Lung (tissue), 4 donors: Measurements from ENCODE around the gene INAFM2.

DNA sequence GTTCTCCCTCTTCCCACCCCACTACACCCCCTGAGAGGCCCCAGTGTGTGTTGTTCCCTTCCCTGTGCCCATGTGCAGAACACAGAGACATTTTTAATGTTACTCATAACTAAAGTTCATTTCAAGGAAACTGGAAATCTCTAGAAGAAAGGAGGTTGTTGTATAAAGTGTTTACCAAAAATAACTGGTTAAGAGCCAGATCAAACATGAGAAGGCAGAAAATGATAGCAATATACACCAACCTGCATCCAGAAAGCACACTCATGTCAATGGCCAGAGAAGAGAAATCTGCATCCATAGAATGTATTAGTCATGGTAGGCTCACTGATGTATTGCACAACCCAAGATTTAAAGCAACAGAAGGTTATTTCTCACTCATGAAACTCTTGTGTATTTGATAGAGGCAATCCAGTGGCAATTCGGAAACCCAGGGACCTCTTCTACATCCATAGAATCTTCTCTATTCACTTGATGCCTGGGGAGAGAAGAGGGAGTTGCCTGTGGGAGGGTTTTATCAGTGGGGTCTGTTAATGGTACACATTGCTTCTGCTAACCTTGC lies 321.9 kb upstream of the RASGRP1 start:
- PRO-cap = no peak
- RAMPAGE, long total RNA = no peak
- RRBS = no CpG with 5 or more reads among the region's 1 CpG

GRCh38 chr15:39128151-39128789 lies 452.6 kb upstream of the THBS1 start:
- PRO-cap = no peak
- RAMPAGE, long total RNA = no peak
- RRBS = no CpG with 5 or more reads among the region's 2 CpGs

- PRO-cap = no peak
- RAMPAGE, long total RNA = no peak
- RRBS = no CpG with 5 or more reads among the region's 2 CpGs
Measured at GRCh38 chr15:39433445-39433777, 147.5 kb upstream of the THBS1 start.

- PRO-cap = no peak
- RAMPAGE, long total RNA = no peak
- RRBS = no CpG with 5 or more reads among the region's 4 CpGs
Measured at GRCh38 chr15:39433940-39434276, 147.0 kb upstream of the THBS1 start.

DNA sequence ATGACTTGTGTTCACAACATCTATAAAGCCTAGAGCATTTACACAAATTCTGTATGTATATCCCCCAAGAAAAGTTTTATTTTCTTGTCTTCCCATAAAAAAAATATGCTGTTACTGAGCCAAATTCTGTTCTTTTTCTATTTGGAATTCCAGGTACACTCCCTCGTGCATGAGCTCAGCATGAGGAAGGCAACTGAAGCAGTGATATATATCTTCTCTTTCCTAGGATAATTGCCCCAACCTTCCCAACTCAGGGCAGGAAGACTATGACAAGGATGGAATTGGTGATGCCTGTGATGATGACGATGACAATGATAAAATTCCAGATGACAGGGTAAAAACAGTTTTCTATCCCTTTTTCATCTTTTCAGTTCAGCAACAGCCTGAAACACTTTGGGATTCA lies 9.4 kb downstream of the THBS1 start:
- PRO-cap = no peak
- RAMPAGE, long total RNA = no peak
- RRBS = no CpG with 5 or more reads among the region's 2 CpGs

DNA sequence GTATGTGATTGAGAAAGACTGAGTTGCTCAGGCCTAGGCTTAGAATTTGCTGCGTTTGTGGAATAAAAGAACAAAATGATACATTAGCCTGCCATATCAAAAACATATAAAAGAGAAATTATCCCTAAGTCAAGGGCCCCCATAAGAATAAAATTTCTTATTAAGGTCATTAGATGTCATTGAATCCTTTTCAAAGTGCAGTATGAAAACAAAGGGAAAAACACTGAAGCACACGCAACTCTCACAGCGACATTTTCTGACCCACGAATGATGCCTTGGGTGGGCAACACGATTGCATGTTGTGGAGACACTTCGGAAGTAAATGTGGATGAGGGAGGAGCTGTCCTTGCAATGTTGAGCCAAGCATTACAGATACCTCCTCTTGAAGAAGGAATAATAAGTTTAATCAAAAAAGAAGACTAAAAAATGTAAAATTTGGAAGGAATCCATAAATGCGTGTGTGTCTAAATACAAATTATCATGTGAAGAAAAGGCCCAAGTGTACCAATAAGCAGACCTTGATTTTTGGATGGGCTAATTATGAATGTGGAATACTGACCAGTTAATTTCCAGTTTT lies 16.8 kb downstream of the THBS1 start:
- PRO-cap = no peak
- RAMPAGE, long total RNA = no peak
- RRBS = no CpG with 5 or more reads among the region's 7 CpGs

GRCh38 chr15:39939495-39939694 lies 5.5 kb downstream of the EIF2AK4 start:
- PRO-cap = no peak
- RAMPAGE, long total RNA = no peak
- RRBS = no CpG with 5 or more reads among the region's 2 CpGs

- PRO-cap = no peak
- RAMPAGE, long total RNA = no peak
- RRBS = no CpG with 5 or more reads among the region's 3 CpGs
Measured at GRCh38 chr15:39996741-39997191, 42.2 kb downstream of the SRP14 start.

DNA sequence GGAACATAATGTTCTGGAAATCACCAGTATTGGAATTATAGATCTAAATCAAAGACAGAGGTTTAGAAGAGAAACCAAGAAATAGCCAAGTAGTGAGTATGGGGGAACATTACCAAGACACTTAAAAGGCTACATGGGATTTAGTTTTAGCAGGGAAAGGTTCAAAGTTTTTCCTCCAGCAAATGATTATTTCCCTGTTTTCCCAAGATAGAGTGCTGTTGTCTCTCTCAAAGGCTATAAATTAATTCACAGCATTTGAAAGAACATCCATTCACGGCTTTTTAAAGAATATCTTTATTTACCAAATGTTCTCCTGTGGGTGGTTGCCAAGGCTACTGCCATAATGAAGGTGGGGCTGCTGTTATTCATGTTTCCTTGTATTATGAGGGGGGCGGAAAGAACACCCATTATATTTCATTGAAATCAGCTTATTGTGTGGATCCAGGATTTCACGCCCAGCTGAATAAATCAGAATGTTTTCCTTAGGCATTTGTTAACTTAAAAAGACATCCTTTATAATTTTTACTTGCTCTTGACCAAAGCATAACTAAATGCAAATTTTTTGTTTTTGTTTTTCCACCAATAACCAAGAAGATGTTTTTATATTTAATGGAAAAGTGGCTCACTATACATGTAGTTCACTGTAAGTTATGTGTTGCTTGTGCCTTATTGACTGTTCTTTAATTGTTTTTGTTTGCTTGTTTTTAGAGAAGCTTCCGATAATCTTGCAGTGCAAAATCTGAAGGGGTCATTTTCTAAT lies 10.1 kb downstream of the SRP14 start:
- PRO-cap = no peak
- RAMPAGE, long total RNA = no peak
- RRBS = no CpG with 5 or more reads among the region's 4 CpGs

DNA sequence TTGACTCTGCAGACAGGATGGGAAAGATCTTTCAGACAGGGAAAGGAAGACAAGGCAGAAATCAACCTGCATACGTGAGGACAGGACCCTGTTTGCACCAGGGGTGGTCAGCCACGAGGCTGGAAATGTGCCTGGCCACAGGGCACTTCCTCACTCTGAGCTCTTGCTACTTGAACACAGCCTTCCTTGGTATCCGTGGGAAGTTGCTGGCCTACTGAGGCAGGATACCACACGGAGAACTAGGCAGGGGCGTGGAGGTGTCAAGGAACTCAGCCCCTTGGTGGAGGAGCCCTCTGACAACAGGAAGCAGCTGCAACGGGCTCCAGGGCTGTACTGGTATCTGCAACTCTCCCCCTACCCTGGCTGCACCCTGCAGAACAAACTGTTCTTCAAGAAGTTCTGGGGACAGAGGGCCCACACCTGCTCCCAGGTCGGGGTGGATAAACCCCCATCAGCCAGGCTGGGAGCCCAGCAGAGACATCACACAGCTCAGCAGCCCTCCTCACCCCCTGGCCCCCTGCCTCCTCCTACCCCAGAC lies 9.4 kb upstream of the SRP14 start:
- PRO-cap = no peak
- RAMPAGE, long total RNA = no peak
- RRBS = no CpG with 5 or more reads among the region's 7 CpGs

- PRO-cap = no peak
- RAMPAGE, long total RNA = no peak
- RRBS = no CpG with 5 or more reads among the region's 13 CpGs
Measured at GRCh38 chr15:40082460-40083149, 26.1 kb downstream of the BMF start.

DNA sequence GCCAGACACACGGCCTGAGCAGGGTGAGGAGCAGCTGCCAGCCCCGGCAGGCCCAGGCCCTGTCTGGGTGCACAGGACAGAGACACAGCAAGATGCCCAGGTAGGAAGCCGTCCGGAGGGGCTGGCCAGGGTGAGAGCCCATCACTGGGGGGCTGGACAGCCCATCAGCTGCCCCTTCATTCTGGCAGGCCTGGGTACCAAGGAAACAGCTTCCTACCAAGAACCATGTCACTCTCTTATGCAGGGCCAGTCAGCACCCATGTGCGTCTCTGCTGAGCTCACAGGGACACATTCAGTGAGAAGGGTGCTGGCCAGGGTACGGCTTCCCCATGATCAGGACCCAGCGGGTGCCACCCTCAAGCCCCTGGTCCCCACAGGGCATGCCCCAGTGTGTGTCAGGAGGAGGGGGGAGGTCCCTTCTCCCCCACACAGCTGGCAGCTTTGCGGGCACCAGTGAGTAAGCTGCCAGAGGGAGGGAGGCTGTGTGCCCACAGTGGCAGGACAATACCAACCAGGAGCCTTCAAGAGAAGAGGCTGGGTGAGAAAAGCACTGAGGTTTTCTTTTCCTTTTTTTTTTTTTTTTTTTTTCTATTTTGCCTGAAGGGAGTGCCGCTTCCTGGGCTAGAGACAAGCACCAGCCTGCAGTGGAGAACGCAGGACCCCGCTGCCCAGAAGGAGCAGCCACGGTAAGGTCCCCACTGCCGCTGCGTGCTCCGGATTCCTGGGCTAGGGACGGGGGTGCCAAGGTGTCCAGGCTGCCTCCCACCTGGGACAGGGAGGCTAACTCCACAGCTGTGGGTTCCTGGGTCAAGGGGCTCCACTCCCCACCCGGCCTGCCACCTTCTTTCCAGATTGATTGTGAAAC lies 1.4 kb downstream of the PAK6 start:
- PRO-cap = no peak
- RAMPAGE, long total RNA = no peak
- RRBS = 77% methylated on average over 6 of the region's 17 CpGs

GRCh38 chr15:40245145-40245758 lies 6.4 kb downstream of the PAK6 start:
- PRO-cap = no peak
- RAMPAGE, long total RNA = no peak
- RRBS = no CpG with 5 or more reads among the region's 6 CpGs

DNA sequence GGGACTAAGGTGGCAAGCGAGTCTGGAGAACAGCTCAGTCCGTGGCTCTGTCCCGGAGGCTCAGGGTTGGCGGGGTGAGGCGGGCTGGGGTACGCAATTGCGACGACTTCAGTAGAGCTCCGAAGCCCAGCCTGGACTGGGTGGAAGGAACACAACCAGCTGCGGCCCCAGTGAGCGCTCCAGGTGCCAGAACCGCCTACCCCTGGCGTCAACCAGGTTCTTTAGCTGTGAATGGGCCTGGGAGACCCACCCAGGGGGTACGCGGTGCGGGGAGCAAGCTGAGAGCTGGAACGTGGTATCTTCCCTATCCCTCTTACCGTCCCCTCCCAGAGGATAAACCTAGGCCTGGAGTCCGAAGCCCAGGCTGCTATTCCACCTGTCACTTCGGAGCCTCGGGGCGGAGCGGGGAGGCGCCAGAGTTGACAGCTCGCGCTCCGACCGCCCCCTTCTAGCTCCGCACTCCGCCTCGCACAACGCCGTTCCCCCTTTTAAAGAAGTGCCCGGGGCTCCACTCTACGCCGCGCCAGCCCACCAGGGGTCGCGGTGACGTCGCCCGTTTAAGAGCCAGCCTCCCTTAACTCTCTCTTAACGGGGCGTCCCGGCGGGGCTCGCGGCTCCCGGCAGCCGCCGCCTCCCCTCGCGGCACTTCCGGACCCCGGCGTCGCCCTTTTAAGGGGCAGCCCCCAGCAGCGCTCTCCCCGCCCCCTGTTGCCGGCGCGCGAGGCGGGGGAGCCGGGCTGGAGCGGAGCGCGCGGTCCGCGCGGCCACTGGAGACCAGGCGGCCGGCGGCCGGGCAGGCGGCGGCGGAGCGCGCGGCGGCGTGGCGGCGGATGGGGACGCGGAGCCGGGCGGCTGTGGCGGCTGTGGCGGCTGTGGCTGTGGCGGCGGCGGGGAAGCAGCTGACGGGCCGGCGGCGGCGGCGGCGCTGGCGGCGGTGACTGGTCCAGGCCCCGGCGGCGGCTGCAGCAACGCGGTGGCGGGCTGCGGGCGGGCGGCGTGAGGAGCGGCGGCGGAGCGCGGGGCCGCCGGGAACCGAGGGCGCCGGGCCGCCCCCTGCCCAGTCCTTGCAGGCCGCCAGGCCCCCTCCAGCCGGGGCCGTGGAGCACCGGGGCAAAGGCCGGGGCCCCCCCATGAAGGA lies at the start of gene INAFM2:
Gene INAFM2 (plus strand): TSS at position 767 of the 1,138 bp plus-strand sequence.
- PRO-cap = bidirectional peak, plus-strand start at position 767 of the sequence, minus-strand start at position 644 of the sequence
- RAMPAGE, long total RNA = no peak
- RRBS = 1% methylated on average over 70 of the region's 130 CpGs

- PRO-cap = no peak
- RAMPAGE, long total RNA = no peak
- RRBS = no CpG with 5 or more reads among the region's 9 CpGs
Measured at GRCh38 chr15:40327382-40327921, 4.0 kb downstream of the INAFM2 start.

- PRO-cap = no peak
- RAMPAGE, long total RNA = no peak
- RRBS = no CpG with 5 or more reads among the region's 11 CpGs
Measured at GRCh38 chr15:40332025-40333297, 8.3 kb downstream of the CCDC9B start.

- PRO-cap = no peak
- RAMPAGE, long total RNA = no peak
- RRBS = no CpG with 5 or more reads among the region's 14 CpGs
Measured at GRCh38 chr15:40343368-40344073, 2.8 kb upstream of the CCDC9B start.

GRCh38 chr15:40357585-40357978 lies 437 bp upstream of the DISP2 start:
- PRO-cap = no peak
- RAMPAGE, long total RNA = no peak
- RRBS = 2% methylated on average over 13 of the region's 21 CpGs

- PRO-cap = no peak
- RAMPAGE, long total RNA = no peak
- RRBS = no CpG with 5 or more reads among the region's 6 CpGs
Measured at GRCh38 chr15:40379724-40380222, 2.7 kb upstream of the KNSTRN start.

DNA sequence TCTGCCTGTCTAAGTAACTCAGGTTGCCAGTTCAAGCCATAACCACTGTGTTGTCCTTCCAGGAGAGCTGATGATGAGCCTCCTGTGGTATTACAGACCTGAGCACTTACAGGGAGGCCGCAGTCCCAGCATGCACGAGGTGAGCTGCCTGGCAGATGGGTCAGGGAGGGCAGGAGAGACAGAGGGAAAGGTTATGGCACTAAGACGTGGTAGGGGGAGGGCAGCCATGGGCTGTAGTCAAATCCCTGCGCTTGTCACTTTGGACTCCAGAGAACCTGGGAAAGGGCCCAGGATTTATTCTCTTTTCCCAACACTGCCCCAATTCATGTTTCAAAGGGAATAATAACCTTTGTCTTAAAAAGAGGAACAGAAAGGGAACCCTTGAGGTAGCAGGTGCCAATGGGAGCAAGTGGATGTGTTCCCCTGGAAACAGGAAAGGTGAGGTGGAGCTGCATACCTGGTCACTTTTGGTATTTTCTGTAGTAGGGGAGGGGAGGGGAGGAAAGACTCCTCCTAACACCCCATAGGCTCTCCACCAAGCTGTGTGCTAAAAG lies 6.3 kb upstream of the CHST14 start:
- PRO-cap = no peak
- RAMPAGE, long total RNA = no peak
- RRBS = no CpG with 5 or more reads among the region's 4 CpGs